LNCaP clone FGC (cell line): Measurements from ENCODE around the genes SEMA3B and HYAL1.

DNA sequence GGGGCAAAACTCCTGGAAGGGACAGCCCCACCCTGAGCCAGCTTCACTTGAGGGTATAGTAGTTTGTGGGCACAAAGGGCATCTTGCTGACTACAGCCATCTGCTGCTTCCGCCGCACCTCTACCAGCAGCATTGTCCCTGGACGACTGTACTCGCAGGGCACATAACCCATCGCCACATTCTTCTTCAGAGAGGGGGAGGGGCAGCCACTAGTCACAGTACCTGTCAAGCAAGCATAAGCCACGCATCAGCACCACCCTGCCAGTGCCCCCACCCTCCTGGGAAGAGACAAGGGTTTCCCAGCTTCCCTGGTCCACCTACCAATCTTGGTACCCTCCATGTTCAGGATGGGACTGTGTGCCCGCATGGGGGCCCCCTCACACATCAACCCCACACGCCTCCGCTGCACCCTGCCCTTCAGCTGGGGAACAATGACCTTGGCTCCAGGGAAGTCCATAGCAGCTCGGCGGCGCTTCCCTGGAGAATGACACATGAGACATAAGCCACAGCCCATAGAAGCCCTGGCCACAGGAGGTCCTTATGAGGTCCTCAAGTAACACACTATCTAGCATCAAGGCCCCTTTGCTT, 4.7 kb downstream of the AMT start:
- RRBS, 2 experiments = no CpG with 5 or more reads among the region's 12 CpGs

- RRBS, 2 experiments = no CpG with 5 or more reads among the region's 2 CpGs
These were observed 8.5 kb upstream of the DAG1 start for GRCh38 chr3:49461186-49462415.

- RRBS, 2 experiments = no CpG with 5 or more reads among the region's 10 CpGs
These were observed 4.4 kb upstream of the DAG1 start for GRCh38 chr3:49465456-49466214.

DNA sequence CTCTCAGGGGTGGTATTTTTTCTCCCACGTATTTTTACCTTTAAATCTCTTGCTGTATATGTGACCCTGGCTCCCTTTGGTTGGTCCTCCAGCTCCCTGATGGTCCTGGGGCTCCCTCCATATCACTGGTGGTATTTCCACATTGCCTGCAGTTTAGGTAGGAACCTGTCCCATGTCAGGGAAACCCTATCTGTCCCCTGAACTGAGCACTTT, 27.9 kb downstream of the DAG1 start:
- RRBS, 2 experiments = no CpG with 5 or more reads among the region's 1 CpG

DNA sequence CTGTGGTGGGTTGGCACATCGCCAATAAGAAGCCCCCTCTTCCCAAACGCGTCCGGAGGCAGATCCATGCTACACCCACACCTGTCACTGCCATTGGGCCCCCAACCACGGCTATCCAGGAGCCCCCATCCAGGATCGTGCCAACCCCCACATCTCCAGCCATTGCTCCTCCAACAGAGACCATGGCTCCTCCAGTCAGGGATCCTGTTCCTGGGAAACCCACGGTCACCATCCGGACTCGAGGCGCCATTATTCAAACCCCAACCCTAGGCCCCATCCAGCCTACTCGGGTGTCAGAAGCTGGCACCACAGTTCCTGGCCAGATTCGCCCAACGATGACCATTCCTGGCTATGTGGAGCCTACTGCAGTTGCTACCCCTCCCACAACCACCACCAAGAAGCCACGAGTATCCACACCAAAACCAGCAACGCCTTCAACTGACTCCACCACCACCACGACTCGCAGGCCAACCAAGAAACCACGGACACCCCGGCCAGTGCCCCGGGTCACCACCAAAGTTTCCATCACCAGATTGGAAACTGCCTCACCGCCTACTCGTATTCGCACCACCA, 22.8 kb upstream of the BSN start:
- RRBS, 2 experiments = no CpG with 5 or more reads among the region's 23 CpGs

DNA sequence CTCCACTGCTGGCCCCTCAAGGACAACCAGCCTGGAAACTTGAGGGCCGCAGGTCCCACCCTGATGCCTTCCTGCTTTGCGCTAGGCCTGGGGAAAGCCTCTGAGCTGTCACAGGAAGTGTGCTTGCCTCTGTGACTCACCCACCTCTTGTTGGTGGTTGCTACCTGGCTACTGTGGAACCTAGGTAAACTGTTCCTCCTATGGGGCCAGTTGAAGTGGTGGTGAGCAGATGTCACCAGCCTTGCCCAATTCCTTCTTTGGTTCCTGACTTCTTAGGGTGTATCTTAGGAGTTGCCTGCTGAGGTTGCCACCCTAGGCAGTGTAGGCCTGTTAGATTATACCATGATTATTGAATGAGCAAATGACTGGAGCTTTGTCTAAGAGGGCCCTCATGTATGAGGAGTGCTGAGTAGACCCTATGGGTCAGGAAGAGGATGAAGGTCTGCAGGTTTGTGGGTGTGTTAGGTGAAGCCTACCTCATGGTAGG, 48.9 kb downstream of the BSN start:
- RRBS, 2 experiments = no CpG with 5 or more reads among the region's 2 CpGs

GRCh38 chr3:49638330-49639062, 35.7 kb upstream of the APEH start:
- RRBS, 2 experiments = no CpG with 5 or more reads among the region's 11 CpGs

GRCh38 chr3:49786619-49787468, 502 bp upstream of the IP6K1 start:
- RRBS, 2 experiments = under 1 to 2% methylated on average over 11 of the region's 35 CpGs

DNA sequence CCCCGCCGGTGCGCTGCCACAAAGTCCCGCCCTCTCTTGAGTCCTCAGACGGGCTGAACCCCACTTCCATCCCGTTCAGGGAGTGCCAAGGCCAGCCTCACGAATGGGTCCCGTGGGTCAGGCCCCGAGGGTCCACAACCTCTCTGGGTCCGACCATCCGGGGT, 401 bp upstream of the INKA1 start:
- RRBS, 2 experiments = 0% methylated on average over 2 of the region's 11 CpGs

- RRBS, 2 experiments = no CpG with 5 or more reads among the region's 1 CpG
These were observed 2.3 kb downstream of the UBA7 start for GRCh38 chr3:49811541-49811740.

DNA sequence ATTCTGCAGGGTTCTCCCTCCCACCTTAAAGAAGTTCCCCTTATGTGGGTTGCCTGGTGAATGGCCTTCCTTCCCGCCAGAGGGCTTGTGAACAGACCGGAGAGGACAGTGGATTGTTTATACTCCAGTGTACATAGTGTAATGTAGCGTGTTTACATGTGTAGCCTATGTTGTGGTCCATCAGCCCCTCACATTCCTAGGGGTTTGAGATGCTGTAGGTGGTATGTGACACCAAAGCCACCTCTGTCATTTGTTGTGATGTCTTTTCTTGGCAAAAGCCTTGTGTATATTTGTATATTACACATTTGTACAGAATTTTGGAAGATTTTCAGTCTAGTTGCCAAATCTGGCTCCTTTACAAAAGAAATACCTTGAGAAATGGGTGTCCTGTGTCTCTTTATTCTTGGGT, 29.9 kb downstream of the RBM5 start:
- RRBS, 2 experiments = no CpG with 5 or more reads among the region's 3 CpGs

DNA sequence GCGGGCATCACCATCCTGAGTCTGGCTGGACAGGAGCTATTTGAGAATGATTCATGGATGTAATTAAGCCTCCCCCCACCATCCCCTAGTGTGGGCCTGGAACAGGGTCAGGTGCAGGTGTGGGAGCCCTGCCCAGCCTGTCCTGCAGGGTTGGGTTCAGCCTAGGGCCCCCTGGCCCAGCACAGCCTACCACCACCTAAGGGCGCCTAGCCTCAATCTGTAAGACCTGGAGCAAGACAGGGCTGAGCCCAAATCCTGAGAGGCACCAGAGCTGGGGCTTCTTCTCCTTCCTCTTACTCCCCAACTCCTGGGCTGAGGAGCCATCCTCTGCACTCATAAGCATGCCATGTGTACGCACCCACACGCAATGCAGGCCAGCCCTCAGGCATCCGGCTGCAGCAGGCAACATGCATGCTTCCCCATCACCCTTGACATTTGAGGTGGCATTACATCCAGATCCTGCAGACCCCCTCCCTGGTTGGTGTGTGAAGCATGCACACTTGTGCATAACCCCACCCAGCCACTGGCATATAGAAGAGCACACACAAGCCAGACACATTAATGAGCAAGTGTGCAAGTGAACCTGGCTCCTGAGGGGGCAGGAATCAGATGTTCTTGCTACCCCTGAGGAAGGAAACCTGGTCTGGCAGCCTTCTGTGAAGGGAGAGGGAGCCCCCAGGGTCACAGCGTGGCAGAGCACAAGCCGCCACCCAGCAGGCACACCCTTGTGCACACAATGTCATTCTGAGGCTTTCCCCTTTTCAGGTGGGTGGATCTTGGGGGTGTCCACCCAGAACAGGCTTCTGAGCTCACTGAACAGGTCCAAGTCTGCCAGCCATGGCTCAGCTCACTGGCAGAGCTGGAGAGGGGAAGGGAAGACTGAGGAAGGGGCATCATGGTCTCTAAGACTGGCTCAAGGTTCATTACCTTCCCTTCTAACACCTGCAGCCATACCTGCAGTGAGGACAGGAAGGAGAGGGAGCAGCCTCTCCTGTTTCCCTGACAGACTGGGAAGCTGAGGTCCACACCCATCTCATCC, 31.9 kb upstream of the SEMA3F start:
- RRBS, 2 experiments = no CpG with 5 or more reads among the region's 7 CpGs

DNA sequence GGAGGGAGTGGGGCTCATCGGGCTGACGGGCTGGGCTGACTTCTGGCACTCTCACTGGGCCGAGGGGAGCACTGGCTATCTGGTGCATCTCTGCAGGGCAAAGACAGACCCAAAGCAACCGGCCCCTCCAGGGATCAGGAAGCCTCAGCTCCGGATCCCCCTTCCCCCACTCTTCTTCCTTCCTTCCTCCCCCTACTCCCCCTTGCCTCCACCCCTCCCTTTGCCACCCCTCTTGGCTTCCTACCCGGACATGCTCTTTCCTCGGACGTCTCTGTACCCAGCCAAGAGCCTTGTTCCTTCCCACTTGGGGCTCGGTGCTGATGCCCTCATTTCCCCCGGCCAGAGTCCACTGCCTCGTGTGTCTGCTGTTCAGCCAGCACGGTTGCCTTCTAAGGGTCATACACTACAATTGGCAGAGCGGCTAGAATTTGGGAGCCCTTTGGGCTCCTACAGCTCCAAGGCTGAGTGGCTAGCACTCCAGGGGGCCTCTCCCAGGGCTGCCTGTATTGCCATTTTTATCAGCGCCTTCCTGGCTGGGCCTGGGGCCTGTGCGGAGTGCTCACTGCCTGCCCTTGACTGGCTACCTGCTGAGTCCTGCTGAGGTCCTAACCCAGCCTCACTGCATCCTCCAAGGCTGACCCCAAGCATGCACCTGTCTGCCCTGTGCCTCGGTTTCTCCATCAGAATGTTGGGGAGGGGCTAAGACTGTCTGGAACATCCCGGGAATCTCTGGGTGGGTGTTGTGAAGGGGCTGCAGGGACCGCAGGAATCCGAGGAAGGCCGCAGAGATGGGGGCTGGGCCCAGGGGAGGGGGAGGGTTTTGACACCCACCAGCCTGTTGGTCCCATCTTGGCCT, 11.0 kb downstream of the SEMA3F start:
- RRBS, 2 experiments = 51 to 59% methylated on average over 5 of the region's 20 CpGs

DNA sequence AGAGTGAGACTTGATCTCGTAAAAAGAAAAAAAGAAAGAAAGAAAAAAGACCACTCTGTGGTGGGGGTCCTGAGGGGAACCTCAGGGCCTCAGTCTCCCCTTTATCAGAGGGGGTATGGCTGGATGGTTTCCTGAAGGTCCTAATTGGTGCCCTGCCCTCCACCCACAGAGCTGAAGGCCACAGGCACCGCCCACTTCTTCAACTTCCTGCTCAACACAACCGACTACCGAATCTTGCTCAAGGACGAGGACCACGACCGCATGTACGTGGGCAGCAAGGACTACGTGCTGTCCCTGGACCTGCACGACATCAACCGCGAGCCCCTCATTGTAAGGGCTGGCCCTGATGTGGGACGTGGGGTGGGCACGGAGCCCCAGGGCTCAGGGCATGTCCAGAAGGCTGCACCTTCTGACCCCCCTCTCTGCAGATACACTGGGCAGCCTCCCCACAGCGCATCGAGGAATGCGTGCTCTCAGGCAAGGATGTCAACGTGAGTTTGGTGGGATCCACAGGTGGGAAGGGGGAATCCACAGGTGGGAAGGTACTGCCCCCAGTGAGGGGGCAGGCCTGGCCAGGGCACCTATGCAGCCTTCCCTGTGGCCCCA, 17.7 kb upstream of the GNAT1 start:
- RRBS, 2 experiments = no CpG with 5 or more reads among the region's 18 CpGs

GRCh38 chr3:50226851-50227910, 8.8 kb upstream of the GNAI2 start:
- RRBS, 2 experiments = 3% methylated on average over 13 of the region's 83 CpGs

DNA sequence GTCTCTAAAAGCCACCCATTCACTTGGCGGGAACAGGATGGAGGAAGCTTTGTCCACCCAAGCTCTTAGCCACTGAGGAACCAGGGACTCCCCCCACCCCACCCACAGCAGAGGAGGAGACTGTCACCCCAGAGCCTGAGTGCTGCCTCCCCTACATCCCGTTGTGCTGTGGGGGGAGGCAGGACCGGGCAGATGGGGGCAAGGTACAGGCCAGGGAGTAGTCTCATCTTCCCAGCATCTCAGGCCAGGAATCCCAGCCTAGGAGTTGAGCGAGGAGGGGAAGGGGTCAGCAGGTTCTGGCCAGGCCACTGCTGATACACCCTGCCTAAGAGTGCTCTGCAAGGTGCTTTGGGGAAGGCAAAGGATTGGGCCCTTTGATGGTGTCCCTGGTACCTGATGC, 6.1 kb downstream of the GNAI2 start:
- RRBS, 2 experiments = no CpG with 5 or more reads among the region's 4 CpGs

DNA sequence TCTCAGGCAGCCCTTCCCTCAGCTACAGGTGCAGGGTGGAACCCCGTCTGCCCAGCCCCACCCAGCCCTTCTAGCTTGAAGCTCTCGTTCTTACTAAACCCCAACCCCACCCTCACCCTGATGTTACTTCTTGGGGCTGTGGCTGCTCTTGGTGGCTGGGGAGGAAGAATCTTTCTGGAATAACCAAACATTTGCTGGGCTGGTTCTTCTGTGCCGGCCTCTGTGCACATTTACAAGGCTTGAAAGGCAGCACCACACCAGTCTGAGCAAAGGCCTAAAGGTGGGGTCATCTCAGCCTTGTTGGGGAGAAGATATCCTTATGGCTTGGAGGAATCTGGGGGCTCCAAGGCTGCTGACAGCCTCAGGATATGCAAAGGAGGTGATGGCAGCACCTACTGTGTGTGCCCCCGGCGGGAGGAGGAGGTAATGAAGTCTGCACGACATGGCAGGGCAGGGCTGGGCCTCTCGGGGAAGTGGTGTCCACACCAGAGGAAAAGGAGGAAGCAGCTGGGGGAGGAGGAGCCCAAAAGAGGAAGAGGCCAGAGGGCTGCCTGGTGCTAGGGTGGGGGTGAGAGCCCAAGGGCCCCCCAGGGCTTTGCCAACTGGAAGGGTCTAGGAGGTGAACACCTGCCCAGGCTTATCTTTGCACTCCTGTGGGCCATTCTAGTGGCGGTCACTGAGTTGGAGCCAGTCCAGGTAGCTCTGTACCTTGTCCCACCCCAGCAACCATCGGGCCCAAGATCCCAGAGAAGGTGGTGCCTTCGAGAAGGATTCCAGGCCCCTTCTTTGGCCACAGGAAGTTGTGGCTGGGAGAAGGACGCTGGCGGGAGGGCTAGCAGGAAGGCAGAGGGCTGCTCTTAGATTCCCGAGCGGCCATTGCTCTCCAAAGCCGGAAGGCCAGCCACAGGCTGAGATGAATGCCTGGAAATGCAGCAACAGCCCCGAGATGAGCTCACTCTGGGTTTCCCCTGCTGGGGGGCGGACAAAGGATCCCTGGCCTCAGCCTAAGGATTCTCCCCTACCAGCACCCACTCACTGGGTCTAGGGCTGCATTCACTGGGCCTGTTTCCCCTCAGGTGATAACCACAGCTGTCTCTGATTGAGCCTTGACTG, 6.9 kb downstream of the GNAI2 start:
- RRBS, 2 experiments = no CpG with 5 or more reads among the region's 17 CpGs

GRCh38 chr3:50259422-50259715, 9.6 kb upstream of the SEMA3B start:
- RRBS, 2 experiments = no CpG with 5 or more reads among the region's 10 CpGs

GRCh38 chr3:50268589-50269422, at the start of gene SEMA3B:
Gene SEMA3B (plus strand): TSS chr3:50269147.
- RRBS, 2 experiments = no CpG with 5 or more reads among the region's 22 CpGs

DNA sequence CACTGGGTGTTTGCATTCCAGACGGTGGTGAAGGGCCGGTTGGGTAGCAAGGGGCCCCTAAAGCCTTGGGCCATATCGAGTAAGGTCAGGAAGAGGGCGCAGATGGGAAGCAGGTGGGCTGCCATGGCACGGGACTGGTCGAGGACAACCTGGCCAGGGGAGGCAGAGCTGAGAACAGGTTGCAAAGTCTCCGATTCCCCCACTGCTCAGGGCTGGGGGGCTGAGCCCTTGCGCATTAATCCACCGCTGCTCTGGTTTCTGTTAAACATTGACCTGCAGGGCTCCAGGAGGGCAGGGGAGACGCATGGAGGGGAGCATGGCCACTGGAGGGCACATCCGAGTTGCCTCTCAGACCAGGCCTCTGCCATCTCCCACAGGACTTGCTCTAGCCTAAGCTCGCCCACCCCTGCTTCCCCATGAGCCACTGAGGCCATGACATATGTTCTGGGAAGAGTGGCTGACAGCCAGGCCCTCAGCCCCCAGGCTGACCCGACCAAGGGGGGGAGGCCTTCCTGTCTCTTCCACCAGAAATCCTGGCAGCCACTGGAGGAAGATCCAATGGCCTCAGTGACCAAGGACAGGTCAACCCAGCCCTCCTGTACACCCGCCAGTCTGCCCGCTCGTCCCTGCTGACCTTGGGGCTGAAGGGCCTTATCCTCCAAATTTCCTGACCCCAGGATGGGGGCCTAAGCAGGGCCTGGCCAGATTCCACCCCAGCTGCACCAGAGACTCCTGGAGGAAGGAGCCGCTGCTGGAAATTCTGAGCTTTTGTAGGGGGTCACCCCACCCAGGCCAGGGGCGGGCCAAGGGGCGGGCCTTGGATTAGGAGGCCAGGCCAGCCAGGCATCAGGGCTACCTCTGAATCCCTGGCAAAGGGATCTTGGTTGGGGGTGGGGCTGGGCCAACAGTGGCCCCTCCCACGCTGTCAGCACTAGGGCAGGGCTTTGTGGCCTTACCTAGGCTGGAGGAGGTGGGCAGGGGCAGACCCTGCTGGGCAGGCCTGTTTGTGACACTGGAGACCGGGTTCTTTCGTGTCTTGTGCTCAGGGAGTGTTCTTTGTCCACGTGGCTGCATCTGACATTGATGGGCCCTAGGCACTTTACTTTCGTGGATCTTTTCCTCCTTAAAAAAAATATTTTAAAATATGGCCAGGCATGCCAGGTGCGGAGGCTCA, at the start of gene HYAL1:
Gene HYAL1 (minus strand): TSS at position 743 of the 1,174 bp plus-strand sequence.
- RRBS, 2 experiments = no CpG with 5 or more reads among the region's 25 CpGs